Subcutaneous preadipocyte (primary cell): ENCODE data around the gene SASH3.

DNA sequence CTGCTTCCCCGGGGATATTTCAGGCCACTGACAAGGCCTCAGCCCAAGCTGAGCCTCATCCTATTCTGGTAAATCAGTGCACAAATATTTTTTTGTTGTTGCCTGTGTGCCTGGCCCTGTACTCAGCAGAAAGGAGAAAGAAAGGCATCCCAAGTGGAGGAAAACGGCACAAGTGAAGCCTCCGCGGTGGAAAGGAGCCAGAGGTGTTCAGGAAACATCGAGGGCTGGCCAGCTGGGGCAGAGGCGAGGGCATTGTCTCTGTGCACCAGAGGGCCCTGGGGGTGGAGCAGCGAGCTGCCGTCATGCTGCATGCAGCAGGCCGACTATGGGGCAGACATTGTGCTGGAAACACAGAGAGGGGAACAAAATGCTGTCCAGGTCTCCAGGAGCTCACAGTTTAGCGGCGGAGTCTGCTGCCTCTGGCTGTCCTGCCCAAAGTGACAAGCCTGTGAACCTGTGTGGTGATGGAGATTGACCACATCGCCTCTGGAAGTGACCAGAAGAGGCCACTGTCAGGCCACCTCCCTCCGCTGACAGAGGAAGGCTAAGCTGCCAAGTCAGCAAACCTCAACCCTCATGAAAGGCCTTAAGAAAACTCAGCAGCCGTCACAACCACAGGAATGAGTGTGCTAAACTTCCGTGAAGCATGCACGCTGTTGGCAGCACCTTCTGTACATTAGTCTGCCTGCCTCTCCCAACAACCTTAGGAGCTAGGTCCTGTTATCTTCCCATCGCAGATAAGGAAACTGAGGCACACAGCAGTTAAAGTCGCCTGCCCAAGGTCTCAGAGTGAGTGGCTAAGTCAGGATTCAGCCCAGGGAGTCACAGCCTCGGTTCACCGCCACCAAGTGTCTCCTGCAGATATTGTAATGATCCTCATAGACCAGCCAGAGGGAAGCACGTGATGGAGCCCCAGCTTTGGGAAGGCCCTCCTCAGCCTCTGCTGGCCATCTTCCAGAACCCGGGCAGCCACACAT is 20.1 kb upstream of the SASH3 start:
- CAGE, long polyA plus RNA = no peak

- CAGE, long polyA plus RNA = no peak
These were observed 10.3 kb upstream of the SASH3 start for GRCh38 chrX:129769285-129769994.

GRCh38 chrX:129776667-129777689 is 2.8 kb upstream of the SASH3 start:
- CAGE, long polyA plus RNA = no peak

DNA sequence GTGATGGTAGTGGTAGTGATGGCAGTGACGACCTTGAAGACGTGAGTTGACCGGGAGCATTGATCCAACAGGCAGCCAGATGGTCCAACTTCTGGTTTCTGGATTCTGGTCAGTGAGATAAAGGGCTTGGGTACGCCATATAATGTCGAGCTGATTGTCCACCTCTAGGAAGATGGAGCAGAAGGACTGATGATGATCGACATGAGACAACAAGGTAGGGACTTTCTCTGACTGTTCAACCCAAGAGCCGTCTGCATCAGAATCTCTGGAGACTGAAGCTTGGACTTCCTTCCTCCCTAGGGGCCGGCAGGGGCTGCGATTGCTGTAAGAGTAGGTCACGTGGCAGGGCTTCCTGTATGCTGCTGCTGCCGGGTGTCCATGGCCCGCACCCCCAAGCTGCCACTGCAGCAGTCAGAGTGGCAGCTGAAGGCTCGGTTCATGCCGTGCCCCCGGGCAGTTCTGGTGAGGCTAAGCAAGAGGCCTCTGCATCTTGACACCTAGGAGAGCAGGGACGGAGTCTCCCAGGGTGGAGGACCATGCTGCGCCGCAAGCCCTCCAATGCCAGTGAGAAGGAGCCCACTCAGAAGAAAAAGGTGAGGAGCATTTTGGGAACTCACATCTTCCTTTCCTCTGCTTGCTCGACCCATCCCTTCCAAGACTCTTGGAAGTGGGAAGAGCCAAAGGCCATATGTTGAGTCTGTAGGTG is at the start of gene SASH3:
Gene SASH3, plus strand, starts transcription at position 388 of the 706 bp plus-strand sequence.
- CAGE, long polyA plus RNA = no peak

DNA sequence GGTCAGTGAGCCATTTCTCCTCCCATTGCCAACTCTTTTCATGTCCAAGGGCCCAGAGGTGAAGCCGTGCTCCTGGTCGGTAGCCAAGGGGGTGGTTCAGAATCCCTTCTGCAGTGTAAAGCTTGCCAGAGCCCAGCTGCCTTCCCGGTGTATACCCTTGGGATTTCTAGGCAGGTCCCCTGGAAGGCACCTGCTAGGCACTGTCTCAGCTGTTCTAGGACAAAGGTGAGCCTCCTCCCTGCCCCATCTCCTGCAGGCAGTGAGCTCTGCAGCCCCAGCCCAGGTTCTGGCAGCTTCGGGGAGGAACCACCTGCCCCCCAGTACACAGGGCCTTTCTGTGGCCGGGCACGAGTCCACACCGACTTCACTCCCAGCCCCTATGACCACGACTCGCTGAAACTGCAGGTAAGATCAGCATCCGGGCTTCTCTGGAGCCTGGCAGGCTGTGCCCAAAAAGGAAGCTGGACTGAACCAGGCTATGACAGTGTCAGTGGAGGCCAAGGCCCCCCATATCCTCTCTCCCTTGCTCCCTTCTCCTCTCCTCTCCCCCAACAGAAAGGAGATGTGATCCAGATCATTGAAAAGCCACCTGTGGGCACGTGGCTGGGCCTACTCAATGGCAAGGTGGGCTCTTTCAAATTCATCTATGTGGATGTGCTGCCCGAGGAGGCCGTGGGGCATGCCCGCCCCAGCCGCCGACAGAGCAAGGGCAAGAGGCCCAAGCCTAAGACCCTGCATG is 12.5 kb downstream of the SASH3 start:
- CAGE, long polyA plus RNA = no peak

GRCh38 chrX:129812654-129812901 is 31.1 kb downstream of the ZDHHC9 start:
- CAGE, long polyA plus RNA = no peak

GRCh38 chrX:129931558-129932037 is 25.6 kb downstream of the UTP14A start:
- CAGE, long polyA plus RNA = no peak

- CAGE, long polyA plus RNA = no peak
These were observed 2.5 kb upstream of the BCORL1 start for GRCh38 chrX:129979939-129980375.

DNA sequence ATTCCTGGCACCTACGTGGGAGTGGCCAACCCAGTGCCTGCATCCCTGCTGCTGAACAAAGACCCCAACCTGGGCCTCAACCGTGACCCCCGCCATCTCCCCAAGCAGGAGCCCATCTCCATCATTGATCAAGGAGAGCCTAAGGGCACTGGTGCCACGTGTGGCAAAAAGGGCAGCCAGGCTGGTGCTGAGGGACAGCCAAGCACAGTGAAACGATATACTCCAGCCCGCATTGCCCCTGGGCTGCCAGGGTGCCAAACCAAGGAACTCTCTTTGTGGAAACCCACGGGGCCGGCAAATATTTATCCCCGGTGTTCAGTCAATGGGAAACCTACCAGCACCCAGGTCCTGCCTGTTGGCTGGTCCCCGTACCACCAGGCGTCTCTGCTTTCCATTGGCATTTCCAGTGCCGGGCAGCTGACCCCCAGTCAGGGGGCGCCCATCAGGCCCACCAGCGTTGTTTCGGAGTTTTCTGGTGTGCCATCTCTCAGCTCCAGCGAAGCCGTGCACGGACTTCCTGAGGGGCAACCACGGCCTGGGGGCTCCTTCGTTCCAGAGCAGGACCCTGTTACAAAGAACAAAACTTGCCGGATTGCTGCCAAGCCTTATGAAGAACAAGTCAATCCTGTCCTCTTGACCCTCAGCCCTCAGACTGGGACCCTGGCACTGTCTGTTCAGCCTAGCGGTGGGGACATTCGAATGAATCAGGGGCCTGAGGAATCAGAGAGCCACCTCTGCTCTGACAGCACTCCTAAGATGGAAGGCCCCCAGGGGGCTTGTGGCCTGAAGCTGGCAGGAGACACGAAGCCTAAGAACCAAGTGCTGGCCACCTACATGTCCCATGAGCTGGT is 32.7 kb downstream of the BCORL1 start:
- CAGE, long polyA plus RNA = no peak

GRCh38 chrX:130059992-130061143 is 49.9 kb downstream of the ELF4 start:
- CAGE, long polyA plus RNA = no peak

DNA sequence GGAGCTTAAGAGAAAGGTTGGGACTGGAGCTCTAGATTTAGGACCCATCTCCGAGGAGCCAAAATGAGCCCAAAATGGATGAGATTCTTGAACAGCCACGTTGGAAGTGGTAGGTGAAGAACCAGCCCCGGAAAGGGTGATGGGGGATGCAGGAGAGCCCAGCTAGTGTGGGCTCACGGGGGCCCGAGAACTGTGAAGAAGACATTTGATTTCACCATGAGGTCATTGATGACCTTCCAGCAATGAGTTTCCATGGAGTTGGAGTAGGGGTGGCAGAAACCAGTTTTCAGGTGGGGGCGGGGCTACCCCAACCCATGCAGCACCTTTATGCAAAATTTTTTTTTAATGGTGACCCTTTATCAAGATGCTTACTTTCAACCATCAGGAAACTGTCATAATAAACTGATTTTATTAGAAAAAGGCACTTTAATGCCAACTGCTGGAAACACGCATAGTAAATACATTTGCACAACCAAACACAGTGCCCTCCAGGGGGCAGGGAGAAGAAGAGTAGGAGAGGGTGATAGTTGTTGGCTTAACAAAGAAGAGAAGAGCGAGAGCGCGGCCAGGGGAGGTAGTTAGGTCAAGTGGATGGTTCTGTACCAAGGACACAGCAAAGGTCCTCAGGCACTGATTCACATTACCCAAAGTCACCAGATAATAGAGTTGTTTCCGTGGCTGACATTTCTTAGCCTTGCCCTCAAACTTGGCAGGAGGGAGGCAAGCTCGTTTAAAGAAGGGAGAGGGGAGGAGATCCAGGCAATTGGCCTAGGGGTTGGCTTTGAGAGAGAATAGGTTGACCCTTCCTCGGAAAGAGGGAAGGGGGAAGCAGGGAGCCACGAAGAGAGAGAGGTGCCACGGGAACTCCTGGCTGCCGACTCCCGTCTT is 45.5 kb downstream of the ELF4 start:
- CAGE, long polyA plus RNA = no peak

DNA sequence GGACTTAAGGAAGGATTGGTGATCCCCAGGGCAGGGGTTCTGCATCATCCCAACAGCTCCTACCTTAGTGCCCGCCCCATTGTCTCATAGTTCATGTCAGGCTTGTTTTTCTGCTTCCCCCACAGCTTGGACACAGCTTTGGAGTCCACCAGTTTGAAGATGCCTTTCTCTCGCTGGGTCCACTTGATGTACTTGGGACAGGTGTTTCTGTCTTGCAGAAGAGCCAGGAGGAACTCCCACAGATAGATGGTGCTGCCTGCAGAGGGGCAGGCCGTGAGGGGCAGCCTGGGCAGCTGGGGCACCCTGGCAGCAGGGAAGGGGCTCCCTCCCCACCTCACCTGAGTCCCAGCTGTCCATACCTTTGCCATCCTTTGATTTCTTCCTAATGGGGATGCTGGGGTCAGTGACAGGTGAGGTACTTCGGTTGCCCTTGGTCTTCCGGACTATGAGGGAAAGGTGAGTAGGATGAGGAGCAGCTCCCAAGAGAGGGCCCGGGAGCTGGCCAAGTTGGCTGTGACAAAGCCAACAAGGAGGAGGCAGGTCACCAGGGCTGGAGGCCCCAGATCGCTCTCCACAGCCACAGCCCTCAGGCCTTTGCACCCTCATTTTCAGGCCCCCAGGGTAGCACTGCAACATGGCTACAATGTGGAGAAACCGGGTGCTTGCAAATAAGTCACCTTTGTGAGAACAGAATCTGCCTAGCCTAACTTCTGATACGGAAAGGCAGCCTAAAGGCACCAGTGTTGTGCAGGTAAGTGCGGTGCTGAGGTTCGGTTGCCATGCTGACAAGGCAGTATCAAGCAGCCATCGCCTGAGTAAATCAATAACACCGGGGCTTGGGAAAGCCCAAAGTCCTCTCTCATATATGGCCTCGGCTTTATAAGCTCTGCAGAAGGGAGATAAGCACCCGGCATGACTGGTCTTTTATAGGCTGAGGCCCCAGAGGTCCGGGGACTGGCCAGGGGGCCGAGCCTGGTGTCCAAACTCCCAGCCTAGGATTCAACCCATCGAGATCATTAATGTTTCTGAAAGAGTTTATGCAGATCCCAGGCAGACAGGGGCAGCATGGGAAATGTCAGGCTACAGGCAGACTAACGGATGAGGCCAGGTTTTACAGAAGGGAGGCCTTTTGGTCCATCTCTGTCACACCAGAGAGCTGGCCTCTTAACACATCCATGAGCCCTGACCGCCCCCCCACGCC is 38.9 kb downstream of the ELF4 start:
- CAGE, long polyA plus RNA = no peak

DNA sequence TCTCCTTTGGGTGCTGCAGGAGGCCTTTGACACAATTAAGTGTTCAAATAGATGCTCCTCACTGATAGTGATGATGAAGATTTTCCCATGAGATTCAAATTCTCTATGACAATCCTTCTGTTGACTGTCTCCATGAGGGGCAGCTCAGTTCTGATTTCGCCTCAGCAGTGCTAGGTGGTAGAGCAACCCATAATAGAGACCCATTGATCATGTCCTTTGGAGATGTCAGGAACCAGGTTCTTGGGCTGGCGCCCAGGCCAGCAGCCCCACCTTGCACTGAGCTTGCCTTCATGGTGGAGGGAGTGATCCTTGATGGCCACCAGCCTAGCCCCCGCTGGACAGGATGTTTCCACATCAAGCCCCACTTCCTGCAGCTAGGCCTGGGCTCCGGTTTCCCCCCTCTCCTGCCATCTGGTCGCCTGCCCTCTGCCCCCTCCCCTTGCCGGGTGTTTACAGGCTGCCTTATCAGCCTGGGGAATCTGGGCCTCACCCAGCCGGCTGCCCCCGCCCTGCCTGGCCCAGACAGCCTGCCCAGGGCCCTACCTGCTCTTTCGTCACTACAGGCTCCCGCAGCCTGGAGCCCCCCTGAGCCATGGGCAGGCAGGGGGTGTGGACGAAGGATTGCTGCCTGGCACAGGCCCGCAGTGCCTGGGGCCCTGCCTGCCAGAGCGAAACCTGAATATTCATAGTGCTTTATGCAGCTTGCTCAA is 12.6 kb downstream of the ELF4 start:
- CAGE, long polyA plus RNA = no peak

DNA sequence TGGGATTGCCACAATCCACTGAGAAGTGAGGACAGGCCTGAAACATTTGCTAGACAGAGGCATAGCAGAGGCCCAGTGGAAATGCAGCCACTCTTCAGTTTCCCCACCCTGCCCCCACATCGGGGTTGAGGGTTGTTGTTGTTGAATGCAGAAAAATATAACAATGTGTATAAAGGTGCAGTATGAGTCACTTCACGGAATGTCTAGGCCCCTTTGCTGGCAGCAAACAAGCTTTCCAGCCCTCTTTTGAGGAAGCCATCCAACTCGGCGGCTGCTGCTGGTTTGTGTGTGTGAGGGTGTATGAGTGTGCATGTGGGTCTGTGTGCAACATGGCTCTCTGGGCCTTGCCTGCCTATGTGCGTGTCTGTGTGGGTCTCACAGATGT is 8.1 kb upstream of the ELF4 start:
- CAGE, long polyA plus RNA = no peak

GRCh38 chrX:130174147-130174611 is 2.4 kb downstream of the RAB33A start:
- CAGE, long polyA plus RNA = no peak

GRCh38 chrX:130267338-130267826 is 1.3 kb downstream of the ZNF280C start:
- CAGE, long polyA plus RNA = no peak

DNA sequence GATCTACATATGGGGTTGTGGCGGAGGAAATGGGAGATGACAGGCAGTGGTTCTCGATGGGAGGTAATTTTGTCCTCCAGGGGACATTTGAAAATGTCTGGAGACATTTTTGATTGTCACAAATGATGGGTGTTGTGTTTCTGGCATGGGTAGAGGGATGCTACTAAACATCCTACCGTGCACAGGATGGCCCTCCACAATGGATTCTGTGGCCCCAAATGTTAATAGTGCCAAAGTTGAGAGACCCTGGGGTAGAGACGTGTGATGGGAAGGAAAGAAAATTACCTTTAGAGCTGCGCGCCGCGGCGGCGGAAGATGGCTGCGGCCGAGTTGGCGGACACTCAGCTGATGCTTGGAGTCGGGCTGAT is 93.0 kb downstream of the RBMX2 start:
- CAGE, long polyA plus RNA = no peak

- CAGE, long polyA plus RNA = no peak
These were observed 158.5 kb downstream of the RBMX2 start for GRCh38 chrX:130560331-130560682.

GRCh38 chrX:130750635-130751137 is 152.3 kb downstream of the ENOX2 start:
- CAGE, long polyA plus RNA = no peak

DNA sequence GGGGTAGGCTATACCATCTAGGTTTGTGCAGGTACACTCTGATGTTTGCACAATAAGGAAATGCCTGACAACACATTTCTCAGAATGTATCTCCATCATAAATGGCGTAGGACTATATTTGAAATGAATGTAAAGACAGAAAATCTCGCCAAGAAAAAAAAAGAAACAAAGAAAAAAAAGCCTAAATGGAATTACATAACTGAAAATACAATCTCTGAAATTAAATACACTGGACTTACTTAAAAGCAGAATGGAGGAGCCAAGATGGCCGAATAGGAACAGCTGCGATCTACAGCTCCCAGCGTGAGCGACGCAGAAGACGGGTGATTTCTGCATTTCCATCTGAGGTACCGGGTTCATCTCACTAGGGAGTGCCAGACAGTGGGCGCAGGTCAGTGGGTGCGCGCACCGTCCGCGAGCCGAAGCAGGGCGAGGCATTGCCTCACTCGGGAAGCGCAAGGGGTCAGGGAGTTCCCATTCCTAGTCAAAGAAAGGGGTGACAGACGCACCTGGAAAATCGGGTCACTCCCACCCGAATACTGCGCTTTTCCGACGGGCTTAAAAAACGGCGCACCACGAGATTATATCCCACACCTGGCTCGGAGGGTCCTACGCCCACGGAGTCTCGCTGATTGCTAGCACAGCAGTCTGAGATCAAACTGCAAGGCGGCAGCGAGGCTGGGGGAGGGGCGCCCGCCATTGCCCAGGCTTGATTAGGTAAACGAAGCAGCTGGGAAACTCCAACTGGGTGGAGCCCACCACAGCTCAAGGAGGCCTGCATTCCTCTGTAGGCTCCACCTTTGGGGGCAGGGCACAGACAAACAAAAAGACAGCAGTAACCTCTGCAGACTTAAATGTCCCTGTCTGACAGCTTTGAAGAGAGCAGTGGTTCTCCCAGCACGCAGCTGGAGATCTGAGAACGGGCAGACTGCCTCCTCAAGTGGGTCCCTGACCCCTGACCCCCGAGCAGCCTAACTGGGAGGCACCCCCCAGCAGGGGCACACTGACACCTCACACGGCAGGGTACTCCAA is 34.9 kb downstream of the OR13H1 start:
- CAGE, long polyA plus RNA = no peak